Skin of body (tissue), 2 donors: Measurements from ENCODE around the gene CREM.

DNA sequence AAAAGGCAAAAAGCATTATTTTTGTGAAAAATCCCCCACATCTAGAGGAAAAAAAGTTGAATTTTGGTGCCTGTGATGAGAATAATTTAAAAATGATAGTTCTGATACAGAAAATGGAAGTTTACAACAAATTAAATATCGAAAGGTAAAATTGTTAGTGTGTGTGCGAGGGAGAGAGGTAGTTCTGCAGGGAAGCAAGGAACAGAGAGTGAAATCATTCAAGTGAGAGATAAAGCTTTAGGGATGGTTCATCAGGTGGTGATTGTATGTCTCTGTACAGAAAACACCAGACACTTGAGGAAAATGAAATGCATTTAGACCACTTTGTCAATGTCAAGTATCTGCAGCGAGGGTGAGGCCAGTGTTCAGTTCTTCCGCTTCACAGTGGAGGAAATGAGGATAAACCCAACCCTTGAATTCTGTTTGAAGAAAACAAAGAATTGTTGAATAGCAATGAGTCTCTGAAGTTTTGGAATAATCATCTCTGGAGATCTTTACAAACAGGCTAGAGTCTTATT, 14.4 kb upstream of the ITGB1 start:
- RAMPAGE, long total RNA: no peak

- RAMPAGE, long total RNA: no peak
These were observed 27.5 kb upstream of the ITGB1 start for GRCh38 chr10:32985517-32986005.

- RAMPAGE, long total RNA: no peak
These were observed 37.7 kb upstream of the ITGB1 start for GRCh38 chr10:32995710-32996122.

DNA sequence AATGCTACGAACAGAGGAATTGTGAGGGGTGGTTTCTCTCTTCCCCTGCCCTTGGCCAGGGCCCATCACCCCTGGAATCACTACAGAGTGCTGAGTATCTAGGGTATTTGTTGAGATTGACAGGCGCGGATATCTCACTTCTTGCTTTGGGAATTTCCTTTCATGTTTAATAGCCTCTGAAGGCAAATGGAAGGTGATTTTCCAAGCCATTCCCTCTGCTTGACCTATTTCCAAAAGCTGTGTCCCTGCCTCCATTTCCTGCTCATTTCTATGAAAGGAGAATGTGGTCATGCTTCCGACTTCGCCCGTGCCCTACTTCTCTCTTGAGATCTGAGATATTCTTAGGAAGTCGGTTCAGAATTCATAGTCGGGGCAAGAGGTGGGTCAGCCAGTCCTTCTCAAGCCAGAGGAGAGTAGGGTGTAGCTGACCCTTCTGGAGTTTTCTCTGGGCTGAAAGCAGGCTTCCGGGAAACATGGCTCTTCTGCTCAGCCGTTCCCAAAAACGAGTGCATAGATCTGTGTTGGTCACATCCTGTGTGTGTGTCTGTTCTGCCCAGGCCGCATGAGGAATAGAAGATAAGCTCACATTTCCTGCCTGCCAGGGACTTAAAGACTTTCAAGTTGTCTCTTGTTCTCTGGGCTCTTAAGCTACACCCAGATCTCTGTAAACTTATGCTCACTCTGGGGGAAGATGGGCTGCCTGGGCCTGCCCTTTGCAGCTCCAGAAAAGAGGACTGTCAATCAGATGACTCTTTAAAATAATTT, 168.0 kb upstream of the ITGB1 start:
- RAMPAGE, long total RNA: no peak

- RAMPAGE, long total RNA: no peak
These were observed 141.0 kb downstream of the NRP1 start for GRCh38 chr10:33193369-33193883.

- RAMPAGE, long total RNA: no peak
These were observed 906 bp downstream of the NRP1 start for GRCh38 chr10:33333463-33334058.

DNA sequence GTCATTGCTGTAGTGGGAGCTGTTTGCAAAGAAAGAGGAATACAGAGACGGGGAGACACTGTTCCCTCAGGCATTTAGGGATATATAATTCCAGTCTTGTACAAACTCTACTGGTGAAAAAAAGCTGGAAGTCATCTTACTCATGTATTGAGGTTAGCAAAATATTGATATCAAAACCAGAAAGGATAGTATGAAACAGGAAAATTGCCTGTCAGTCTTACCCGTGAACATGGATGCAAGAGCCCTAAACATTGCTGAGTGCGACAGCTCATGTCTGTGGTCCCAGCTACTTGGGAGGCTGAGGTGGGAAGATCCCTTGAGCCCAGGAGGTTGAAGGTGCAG, 26.9 kb upstream of the PARD3 start:
- RAMPAGE, long total RNA: no peak

DNA sequence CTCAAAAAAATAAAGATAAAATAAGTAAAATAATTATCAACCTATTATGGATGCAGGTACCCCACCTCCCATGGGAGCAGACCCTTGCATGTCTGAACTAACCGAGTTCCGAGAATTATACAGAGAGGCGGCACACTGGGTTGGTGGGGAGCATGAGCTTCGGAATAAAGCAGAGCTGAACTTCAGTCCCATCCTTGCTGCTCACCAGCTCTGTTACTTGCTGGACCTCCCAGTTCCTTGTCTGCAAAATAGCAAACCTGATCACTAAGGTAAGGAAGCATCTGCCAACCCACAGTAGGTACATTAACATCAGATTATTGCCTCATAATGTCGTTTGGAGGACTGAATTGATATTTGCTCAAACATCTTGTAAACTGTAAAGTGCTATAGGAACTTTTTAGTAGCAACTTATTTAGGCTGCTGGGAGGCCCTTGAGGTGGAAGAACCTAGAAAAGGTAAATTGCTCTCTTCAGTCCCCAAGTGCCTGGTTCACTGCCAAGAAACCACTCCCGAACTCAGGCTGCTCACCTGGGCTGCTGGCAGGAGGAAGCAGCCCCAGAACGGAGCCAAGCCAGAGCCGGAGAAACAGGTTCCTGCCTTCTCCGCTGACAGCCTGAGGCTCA, 136.3 kb downstream of the CUL2 start:
- RAMPAGE, long total RNA: no peak

DNA sequence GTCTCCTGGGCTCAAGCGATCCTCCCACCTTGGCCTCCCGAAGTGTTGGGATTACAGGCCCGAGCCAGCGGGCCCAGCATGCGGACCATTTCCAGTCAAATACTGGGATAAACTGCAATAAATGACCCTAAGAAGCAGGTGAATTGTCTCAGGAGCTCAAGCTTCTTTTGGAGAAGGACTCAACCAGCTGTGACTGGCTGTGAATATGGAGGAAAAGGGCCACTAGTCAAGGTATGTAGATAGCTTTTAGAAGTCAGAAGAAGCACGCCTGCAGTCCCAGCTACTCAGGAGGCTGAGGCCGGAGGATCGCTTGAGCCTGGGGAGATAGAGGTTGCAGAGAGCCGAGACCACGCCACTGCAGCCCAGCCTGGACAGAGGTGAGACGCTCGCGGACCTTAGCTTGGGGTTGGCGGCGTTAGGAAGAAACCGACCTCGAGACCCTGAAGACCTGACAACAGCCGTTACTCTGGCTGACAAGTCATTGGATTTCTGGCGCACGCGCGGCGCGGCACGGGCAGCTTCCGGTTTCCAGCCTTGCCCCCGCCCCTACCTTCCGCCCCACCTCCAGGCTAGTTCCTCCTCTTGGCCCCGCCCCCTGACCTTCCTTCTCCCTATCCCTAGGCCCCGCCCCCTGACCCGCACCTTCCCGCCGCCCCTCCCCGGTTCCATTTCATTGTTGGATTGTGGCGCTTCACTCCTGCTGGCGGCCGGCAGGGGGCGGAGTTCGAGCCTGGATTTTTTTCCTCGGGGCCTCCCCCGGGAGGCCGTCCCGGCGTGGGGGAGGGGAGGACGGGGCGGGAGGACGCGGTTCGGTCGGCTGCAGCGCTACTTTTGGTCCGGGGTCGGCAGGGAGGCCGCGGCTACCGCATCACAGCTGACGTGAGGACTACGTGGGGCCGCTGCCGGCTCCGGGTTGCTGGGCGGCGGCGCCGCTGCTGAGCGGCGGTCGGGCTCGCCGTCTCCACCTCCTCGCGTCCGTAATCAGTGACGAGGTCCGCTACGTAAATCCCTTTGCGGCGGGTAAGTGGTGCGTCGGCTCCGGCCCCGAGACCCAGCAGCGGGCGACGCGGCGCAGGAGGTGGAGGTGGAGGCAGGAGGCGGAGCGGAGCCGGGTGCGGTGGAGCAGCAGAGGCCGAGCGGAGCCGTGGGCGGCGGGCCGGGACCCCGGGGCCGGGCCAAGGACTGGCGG, at the start of gene CREM:
Gene CREM (plus strand): TSS at position 673 of the 1,189 bp plus-strand sequence.
- RAMPAGE, long total RNA: no peak

GRCh38 chr10:35140502-35141269, 14.0 kb downstream of the CREM start:
- RAMPAGE, long total RNA: no peak

DNA sequence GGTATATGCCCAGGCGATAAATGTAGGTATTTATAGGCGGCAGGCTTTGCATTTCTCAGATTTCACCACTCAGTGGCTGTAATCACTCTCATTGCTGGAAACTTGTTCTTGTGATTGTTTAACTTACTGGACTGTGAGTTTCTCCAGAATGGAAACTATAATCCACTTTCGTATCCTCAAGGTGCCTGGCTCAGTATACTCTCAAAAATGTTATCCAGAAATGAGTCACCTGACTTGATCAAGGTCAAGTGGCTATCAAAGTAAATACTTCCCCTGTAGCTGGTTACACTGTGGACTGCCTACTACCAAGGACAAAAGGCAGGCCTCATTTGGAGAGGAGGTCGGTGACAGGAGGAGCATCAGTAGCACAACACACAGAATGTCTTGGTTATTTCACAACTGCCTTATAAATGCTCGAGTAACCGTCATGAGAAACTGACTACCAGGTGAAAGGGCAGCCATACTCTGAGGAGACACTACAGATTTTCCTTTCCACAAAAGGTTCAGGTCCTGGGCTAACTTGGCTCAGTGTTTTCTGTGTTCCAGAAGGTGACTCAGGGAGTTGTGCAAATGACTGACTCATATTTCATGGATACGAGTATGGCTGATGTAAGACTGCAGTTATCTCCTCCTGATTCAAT, 4.4 kb upstream of the CCNY start:
- RAMPAGE, long total RNA: no peak

DNA sequence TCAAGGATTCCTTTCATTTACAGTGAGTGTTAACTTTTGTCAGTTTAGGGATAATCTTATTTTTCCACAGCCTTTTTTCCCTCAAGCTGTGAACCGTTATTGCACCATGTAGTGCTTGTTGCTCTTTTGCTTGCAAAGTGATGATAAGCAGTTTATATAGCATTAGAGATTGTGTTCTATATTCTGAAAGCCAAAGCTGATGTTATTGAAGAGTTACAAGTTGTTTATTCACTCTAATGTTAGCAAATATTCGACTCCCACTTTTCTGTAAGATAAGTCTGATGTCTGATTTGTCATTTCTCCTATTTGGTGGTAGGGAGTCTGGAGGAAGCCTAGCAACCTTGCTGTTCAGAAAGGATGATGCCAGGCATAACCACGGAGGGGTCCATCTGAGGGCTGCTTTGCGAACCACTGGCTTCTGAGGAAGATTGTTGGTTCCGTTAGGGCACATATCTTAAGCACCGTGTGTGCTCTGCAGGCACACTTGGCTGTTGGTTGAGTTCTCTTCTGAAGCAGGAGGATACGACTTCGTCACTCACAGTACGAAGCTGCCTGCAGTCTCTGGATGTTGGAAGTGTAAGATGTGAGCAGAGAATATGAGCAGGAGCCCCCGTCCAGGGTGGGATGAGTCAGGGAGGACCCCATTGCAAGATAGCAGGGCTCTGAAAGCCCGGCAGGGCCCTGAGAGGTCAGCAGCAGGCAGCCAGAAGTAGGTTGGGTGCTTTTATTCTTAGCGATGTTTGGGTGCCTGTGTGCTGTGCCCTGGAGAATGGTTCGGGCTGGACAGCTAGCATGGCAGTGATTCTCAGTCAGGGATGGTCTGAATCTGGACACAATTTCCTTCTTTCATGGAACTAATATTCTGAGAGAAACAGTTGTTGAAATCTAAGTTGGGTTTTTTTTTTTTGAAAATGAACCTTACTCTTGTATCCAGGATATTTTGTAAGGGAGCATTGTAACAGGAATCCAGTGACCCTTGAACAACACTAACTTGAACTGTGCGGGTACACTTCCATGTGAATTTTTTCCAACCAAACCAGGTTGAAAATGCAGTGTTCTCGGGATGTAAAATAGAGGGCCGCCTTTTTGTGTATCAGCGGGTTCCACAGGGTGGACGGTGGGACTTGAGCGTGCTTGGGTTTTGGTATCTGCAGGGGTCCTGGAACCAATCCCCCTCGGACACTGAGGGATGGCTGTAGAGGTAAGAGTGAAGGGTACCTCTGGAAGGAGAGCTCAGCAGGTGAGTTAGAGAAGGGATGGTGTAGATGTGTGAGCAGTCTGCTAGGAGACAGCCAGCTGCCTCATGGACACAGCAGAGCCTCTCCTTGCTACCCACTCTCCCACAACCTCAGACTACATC, 12.2 kb downstream of the CCNY start:
- RAMPAGE, long total RNA: no peak

GRCh38 chr10:35374315-35375128, 38.2 kb downstream of the CCNY start:
- RAMPAGE, long total RNA: no peak

DNA sequence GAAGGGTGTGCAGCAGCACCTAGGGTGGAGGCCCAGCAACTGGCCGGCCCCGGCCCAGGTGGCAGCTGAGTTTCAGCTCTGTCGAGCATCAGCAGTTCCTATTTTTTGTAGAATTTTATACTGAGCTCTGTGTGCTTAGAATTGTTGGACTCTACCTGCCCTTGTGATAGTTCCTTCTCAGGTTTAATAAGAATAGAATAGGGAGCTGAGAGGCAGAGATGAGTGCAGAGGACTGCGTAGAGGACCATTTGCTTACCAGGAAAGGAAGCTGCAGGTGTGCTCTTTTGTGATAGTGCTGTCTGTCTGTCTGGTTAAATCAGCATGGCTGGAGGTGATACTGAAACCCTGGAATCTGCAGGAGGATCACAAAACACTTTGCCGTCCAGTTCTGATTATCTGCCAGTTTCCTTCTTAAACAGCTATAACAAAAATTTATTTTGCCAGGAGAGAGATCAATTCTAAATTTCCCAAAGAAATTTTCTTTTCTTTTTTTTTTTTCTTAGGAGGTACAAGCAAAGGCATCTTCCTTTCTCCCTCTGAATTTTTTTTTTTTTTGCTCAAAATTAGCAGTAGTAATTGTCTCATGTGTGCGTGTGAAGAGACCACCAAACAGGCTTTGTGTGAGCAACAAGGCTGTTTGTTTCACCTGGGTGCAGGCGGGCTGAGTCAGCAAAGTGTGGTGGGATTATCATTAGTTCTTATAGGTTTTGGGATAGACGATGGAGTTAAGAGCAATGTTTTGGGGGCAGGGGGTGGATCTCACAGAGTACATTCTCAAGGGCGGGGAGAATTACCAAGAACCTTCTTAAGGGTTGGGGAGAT, 64.9 kb downstream of the CCNY start:
- RAMPAGE, long total RNA: no peak

DNA sequence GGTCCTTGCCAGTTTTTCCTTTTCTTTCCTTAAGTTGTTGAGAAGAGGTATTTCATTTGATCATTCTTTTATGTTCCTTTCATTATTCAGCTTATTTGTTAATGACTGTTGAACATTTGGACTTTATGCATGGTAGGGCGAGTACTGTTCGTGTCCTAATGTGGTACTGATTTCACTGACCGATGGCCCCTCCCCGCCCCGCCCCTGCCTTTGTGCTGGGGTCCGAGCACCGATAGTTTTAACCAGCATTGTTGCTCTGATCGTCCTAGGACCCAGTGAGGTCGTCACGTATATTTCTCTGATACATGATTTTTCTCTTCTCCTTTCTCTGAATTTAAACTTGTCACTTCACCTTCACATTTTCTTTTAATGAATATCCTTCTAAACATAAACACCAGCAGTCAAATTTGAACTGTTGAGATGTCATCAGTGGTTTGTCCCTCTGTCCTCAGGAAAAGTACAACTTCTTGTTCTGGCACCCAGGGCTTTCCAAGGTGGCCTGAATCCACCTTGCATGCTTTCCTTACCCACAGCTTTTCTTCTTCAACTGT, 128.9 kb downstream of the CCNY start:
- RAMPAGE, long total RNA: no peak

DNA sequence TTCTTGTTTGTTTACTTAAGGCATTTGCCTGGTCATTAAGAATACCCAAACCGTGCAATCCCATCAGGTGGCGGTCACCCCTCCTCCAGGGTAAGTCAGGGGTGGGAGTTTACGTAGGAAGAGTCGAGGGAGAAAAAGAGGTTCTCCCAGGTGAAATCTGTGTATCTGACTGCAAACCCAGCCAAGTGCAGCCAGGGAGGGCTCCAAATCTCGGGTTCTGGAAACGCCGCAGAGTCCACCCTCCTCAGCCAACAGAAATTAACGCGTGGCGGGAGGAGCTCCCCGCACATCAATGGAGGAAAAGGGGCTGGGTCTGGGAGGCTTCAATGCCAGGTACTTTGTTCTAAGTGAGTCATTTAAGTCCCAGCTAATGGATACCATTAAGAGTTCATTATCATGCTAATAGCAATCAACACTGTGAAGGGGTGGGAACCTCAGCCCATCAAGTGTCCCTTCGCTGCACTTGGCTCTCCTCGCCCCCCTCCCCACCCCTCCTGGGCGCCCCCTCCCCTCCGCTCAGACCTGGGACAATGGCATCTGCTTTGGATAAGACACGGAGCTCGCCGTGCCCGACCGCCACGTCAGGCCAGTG, 3.2 kb downstream of the FZD8 start:
- RAMPAGE, long total RNA: no peak

GRCh38 chr10:36055752-36056026, 413.6 kb upstream of the FZD8 start:
- RAMPAGE, long total RNA: no peak

DNA sequence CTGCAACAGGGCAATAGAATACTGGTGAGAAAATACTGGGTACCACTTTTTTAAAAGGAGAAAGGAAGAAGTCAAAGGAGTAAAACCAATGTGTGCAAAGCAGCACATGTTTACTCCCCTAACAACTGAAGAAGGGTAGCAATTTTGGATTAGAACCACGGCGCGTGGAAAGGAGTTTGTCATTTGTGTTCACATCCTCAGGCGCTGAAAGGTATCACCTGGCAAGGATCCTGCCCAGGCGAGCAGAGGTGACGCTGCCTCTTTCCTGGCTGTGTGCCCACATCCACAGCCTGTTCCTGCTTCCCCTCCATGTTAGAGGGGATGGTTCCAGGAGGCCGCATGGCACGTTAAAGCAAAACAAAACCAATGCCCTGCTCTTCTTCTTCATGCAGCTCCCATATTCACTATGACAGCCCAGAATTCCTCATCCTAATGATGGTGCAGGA, 678.7 kb upstream of the ANKRD30A start:
- RAMPAGE, long total RNA: no peak

GRCh38 chr10:37026624-37027038, 98.8 kb upstream of the ANKRD30A start:
- RAMPAGE, long total RNA: no peak

- RAMPAGE, long total RNA: no peak
These were observed 363.6 kb downstream of the ANKRD30A start for GRCh38 chr10:37489030-37489300.